Mesenchymal stem cell of Wharton's jelly (primary cell): ENCODE data around the genes ILF3 and ELAVL3.

- CAGE, long polyA plus RNA, result start-site peak on the plus strand at chr19:10654277-10654384, 1,234 and 519 reads in 2 replicates
These were observed at the start of gene ILF3 for GRCh38 chr19:10654210-10654517. TSS of gene ILF3 (plus strand) at chr19:10654346.

- CAGE, long polyA plus RNA, result no peak
These were observed 522 bp downstream of the ILF3 start for GRCh38 chr19:10654518-10655218.

DNA sequence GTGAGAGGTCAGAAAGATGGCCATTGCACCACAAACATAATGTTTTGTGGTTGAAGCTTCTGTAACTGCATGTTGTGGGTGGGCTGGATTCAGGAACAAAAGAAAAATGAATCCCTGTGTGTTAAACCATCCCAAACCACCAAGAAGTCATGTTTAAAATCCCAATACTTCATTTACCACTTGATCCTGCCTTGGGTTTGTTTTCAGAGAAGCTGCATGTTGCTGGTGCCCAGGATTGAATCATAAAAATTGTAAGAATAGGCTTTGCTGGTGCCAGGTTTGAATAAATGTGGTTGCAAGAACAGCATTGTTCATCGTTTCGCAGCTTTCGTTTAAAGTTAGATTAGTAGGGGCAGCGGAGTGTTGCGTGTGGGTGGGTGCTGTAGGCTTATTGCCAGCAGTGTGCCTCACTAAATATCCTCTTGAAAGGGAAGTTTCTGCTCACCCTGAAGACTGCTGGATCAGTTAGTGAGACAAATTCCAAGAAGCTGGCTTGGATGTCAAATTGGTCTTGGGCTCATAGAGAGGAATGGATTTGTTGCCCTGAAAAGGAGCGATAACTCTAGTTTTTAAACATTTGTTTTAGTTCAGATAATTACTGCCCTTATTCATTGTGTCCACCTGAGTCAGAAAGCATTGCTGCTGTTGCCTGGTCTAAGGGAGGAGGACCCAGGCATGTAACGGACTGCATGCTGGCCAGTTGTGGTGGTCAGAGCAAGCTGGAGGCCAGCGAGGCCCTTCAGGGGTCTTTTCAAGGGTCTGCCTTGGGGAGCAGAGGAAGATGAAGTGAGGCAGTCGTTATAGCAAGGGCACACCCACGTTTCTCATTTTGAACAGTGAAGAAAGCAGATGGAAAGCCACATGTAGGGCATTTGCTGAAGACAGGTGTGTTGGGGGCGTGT, 8.3 kb downstream of the ILF3 start:
- CAGE, long polyA plus RNA, result no peak

- CAGE, long polyA plus RNA, result no peak
These were observed 21.4 kb upstream of the QTRT1 start for GRCh38 chr19:10679415-10680682.

- CAGE, long polyA plus RNA, result no peak
These were observed 1.7 kb downstream of the DNM2 start for GRCh38 chr19:10719448-10720107.

- CAGE, long polyA plus RNA, result no peak
These were observed 10.0 kb downstream of the DNM2 start for GRCh38 chr19:10727870-10728253.

GRCh38 chr19:10743905-10745023, 26.4 kb downstream of the DNM2 start:
- CAGE, long polyA plus RNA, result no peak

DNA sequence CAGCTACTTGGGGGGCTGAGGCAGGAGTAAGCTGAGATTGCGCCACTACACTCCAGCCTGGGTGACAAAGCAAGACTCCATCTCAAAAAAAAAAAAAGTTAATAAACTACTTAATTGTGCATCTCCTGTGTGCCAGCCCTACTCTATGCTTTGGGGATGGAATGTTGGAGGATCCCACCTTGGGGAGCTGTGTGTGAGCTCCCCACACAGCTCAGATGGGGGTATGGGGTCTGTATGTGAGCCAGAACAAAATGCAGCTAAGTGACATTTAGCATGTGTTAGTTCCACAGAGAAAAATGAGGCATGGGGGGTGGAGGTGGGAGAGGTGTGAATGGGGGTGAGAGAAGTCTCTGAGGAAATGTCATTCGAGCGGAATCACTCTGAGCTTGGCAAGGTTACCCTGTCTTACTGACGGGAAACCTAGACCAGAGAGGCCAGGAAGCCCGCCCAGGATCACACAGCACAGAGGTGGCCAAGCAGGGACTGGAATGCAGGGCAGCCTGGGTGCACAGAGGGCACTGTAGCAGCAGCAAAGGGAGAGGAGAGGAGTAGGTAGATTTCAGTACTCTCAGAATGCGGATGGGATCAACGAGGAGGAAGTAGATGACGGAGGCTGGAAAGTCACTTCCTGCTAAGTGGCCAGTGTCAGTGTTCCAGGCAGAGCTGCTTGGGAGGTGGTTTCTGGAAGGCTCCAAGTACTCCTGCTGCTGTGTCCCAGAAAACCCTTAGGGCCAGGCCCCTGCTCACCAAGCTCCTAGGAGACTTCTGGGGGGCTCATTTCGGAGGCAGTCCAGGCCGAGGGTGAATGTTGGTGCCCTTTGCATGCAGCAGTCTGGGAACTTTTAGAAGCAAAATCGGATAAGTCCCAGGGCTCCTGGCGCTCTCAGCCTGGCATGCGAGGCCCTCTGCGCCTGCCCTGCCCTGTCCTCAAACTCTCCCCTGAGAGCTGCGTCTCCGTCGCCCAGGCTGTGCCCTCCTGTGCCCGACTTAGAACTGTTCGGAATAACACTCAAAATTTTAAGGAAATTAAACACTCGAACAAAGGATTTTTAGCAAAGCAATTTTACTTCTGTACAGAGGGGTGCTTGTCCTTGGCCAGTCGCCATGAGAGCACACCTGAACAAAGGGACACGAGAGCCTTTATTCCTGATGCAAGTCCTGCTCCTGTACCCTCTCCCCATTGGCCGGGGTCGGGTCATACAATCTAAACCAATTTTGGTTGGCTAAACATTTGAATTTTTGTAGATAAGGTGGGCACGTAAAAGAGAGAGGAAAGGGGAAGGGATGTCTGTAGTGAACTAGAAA, 33.4 kb downstream of the DNM2 start:
- CAGE, long polyA plus RNA, result no peak

- CAGE, long polyA plus RNA, result no peak
These were observed 20.4 kb downstream of the YIPF2 start for GRCh38 chr19:10907925-10908536.

- CAGE, long polyA plus RNA, result no peak
These were observed 9.7 kb downstream of the YIPF2 start for GRCh38 chr19:10918521-10919294.

DNA sequence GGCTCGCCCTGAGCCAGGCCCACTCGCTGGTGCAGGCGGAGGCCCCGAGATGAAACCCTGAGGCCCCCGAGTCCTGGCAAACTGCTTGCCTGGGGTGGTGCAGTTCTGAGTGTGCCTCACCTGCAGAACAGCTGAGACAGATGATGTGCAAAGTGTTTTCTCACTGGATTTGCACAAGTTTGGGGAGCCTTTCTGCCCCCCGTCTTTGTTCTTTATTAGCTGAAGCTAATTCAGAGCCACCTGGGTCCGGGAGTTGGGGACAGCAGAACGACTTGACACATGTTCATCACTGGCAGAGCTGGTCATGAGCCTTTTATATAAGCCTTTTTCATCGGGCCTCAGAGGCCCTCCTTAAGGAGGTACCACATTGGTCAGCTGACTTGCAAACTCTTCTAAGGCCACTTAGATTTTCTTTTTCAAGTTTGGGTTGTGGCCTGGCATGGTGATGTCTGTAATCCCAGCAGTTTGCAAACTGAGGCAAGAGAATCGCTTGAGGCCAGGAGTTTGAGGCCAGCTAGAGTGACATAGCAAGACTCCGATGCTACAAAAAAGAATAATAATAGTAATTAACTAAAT, 1.1 kb downstream of the TIMM29 start:
- CAGE, long polyA plus RNA, result no peak

- CAGE, long polyA plus RNA, result no peak
These were observed 8.1 kb downstream of the TIMM29 start for GRCh38 chr19:10936550-10937217.

- CAGE, long polyA plus RNA, result no peak
These were observed 55.3 kb upstream of the LDLR start for GRCh38 chr19:11033851-11034388.

GRCh38 chr19:11066210-11066709, 23.0 kb upstream of the LDLR start:
- CAGE, long polyA plus RNA, result no peak

- CAGE, long polyA plus RNA, result no peak
These were observed 515 bp downstream of the KANK2 start for GRCh38 chr19:11196646-11197413.

DNA sequence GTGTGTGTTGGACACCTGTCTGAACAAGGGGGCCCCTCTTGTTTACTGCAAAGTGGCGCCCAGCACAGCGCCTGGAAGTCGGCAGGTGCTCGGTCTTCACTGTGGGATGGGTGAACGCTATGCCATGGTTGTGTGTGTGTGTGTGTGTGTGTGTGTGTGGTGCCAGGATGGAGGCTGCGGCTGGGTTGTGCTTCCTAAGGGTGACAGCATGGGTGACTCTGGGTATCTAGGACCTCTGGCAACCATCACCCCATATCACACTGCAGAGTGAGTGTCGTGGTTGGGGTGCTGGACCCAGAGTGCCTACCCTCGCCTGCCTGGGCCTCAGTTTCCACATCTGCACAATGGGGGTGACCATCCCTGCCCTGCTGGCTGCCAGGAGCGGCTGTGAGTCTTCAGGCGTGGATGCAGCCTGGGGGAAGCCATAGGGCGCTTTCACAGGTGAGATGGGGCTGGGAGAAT, 1.3 kb downstream of the PLPPR2 start:
- CAGE, long polyA plus RNA, result no peak

DNA sequence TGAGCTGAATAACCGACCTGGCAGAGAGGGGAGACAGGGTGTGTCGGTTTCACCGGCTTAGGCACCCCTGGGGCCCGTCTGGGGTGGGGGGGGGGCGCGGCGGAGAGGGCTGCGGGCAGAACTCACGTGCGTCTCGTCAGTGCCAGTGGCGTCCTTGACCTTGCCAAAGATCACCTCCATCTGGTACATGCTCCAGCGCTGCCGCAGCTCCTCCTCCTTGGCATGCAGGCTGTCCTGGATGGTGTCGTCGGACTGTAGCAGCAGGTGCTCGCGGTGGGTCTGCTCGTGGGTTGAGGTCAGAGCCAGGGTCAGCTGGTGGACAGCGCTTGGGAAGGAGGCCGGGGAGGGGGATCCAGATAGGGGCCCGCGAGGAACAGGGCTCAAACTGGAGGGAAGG, 4.6 kb upstream of the RGL3 start:
- CAGE, long polyA plus RNA, result no peak

DNA sequence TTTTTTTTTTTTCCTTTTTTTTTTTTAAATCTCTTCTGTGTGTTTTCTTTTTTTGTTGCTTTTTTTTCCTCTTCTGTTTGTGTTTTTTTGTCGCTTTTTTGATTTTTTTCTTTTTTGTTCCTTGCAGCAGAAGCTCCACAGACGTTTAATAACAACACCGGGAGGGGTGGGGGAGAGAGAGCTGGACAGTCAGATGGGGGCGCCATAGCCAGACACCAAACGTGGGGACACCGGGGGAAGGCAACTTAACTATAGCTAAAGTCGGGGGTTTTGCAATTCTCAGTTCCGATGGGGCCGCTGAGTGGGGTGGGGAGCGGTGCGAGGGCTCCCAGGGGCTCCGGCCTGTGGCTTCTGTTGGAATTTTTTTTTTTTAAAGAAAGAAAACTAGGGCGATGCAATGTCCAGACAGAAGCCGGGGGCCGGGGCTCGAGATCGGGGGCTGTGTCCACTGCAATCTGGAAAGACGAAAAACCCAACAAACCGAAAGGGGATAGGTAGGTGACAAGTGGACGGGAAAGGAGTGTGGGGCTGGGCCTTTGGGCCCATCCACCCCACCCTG, 17.1 kb downstream of the PRKCSH start:
- CAGE, long polyA plus RNA, result no peak

DNA sequence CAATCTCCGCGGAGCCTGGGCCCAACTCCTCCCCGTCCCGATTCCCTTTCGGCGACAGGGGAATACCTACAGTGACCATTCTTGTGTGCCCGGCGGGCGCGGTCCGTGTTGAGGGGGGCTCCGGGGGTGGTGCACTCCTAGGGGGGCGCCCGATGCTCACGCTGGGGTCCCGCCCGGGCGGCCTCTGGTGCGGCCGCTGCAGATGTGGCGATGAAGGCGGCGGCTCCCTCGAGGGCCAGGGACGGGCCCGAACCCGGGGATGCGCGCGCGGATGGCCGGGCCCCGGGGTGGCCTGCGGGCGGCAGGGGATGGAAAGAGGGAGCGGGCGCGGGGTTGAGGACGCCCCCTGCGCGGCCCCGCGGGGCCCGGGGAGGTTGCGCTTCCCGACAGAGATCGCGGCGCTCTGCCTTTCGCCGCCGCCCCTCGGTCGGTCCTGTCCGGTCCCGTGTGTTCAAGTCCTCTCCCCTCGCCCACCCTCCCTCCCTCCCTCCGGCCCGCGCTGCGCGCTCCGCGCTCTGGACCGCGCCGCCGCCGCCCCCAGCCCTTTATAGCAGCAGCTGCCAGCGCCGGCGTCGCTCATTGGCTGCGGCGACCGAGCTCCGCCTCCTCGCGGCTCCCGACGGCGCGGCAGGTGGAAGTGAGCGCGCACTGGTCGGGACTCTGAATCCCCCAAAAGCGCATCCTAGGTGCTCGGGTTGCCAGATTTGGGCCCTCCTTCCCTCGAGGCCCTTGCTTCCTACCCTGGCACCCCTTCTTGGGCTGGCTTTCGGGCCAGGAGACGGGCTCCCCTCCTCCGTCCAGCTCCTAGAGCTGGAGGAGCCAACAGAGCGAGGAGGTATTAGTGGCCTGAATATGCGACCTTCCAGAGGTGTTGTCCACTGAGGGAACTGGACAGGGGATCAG, at the start of gene ELAVL3:
ELAVL3 (minus strand) TSS at position 517 of the 903 bp plus-strand sequence.
- CAGE, long polyA plus RNA, result no peak

DNA sequence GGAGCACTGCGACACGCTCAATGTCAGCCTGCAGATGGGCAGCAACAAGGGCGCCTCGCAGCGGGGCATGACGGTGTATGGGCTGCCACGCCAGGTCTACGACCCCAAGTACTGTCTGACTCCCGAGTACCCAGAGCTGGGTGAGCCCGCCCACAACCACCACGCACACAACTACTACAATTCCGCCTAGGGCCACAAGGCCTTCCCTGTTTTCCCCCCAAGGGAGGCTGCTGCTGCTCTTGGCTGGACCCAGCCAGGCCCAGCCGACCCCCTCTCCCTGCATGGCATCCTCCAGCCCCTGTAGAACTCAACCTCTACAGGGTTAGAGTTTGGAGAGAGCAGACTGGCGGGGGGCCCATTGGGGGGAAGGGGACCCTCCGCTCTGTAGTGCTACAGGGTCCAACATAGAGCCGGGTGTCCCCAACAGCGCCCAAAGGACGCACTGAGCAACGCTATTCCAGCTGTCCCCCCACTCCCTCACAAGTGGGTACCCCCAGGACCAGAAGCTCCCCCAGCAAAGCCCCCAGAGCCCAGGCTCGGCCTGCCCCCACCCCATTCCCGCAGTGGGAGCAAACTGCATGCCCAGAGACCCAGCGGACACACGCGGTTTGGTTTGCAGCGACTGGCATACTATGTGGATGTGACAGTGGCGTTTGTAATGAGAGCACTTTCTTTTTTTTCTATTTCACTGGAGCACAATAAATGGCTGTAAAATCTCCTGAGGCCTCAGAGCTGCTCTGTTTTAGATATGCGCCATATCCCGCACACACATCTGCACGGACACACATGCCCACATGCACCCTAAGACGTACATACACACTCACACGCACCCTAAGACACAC, 9.2 kb downstream of the ELOF1 start:
- CAGE, long polyA plus RNA, result no peak